MCF 10A (cell line): ENCODE measurements around a stretch of chr9.

- PRO-cap: no peak
- RRBS: no CpG with 5 or more reads among the region's 8 CpGs
These were observed 40.6 kb downstream of the HABP4 start for GRCh38 chr9:96490569-96491030.

GRCh38 chr9:96491031-96491495 is 41.1 kb downstream of the HABP4 start:
- PRO-cap: no peak
- RRBS: no CpG with 5 or more reads among the region's 7 CpGs

DNA sequence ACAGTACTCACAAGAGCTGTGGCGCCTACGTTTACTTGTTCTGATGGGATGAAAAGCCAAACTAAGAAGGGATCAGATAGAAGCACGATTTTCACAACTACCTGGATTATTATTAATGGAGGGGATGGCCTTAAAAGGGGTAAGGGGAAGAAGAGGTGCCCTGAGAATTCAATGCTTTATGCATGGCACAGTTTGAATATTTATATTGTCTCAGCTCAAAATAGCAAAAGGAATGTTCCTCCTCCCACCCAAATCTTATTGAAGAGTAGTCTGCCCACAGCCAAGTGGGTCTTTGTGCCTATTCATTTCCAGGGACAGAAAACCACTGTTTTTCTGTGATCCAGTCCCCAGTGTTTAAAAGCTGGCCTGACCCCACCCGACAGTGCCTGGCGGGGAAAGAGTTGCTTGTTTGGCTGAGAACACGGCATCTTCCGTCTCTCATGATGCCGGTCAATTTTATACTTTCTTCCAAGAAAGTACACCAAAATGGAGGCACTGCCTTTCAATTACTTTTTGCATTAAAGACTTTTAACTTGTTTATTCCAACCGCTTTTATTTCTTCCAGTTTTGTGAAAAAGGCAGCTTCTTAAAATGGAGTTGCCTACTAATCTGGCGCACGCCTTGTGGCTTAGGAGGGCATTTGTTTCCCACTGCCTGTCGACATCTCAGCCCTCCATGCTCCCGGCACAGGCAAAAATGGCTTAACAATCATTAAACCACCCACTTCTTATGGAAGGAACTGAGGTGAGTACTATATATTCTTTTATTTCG is 52.0 kb downstream of the HABP4 start:
- PRO-cap: no peak
- RRBS: no CpG with 5 or more reads among the region's 14 CpGs

DNA sequence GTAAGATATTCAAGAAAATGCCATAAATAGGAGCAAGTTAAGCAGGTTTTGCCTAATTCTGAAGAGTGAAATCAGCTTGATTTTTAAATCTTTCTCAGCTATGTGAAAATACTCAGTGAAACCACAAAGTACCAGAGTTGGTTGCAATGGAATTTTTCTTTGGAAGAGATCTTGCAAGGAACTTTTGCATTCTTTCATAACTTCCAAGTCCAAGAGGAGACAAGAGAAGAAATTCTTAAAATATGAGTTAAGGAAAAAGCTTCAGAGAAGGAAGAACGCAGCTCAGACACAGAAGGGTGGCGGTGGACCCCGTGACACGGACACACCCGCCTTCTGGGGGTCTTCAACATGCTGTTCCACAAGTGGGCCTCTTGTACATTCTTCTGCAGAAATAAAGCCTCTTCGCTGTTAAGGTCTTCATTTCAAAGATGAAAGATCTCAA is 64.5 kb downstream of the HABP4 start:
- PRO-cap: no peak
- RRBS: no CpG with 5 or more reads among the region's 6 CpGs

- PRO-cap: no peak
- RRBS: no CpG with 5 or more reads among the region's 6 CpGs
These were observed 34.0 kb upstream of the ZNF510 start for GRCh38 chr9:96811685-96812553.

GRCh38 chr9:97012482-97013003 is 26.4 kb downstream of the CTSV start:
- PRO-cap: bidirectional peak, plus-strand start at chr9:97012878, minus-strand start at chr9:97012745
- RRBS: no CpG with 5 or more reads among the region's 19 CpGs

- PRO-cap: bidirectional peak, plus-strand start at chr9:97221656, minus-strand start at chr9:97221495; unidirectional peak, minus-strand start at chr9:97221919
- RRBS: 25% methylated on average over 5 of the region's 96 CpGs
These were observed 86.1 kb upstream of the CCDC180 start for GRCh38 chr9:97221039-97222085.

- PRO-cap: no peak
- RRBS: no CpG with 5 or more reads among the region's 10 CpGs
These were observed 64.3 kb downstream of the TMOD1 start for GRCh38 chr9:97565663-97566326.

- PRO-cap: no peak
- RRBS: 91% methylated on average over 3 of the region's 11 CpGs
These were observed 17.6 kb downstream of the TRMO start for GRCh38 chr9:97904697-97905146.

- PRO-cap: no peak
- RRBS: no CpG with 5 or more reads among the region's 7 CpGs
These were observed 18.8 kb downstream of the NANS start for GRCh38 chr9:98075224-98075812.

- PRO-cap: no peak
- RRBS: no CpG with 5 or more reads among the region's 5 CpGs
These were observed 26.9 kb downstream of the TRIM14 start for GRCh38 chr9:98092100-98092444.

GRCh38 chr9:98092445-98093003 is 26.5 kb downstream of the TRIM14 start:
- PRO-cap: no peak
- RRBS: no CpG with 5 or more reads among the region's 14 CpGs

GRCh38 chr9:98104335-98104570 is 14.8 kb downstream of the TRIM14 start:
- PRO-cap: no peak
- RRBS: no CpG with 5 or more reads among the region's 2 CpGs

GRCh38 chr9:98118040-98118718 is 843 bp downstream of the TRIM14 start:
- PRO-cap: bidirectional peak, plus-strand start at chr9:98118450, minus-strand start at chr9:98118398
- RRBS: no CpG with 5 or more reads among the region's 8 CpGs

DNA sequence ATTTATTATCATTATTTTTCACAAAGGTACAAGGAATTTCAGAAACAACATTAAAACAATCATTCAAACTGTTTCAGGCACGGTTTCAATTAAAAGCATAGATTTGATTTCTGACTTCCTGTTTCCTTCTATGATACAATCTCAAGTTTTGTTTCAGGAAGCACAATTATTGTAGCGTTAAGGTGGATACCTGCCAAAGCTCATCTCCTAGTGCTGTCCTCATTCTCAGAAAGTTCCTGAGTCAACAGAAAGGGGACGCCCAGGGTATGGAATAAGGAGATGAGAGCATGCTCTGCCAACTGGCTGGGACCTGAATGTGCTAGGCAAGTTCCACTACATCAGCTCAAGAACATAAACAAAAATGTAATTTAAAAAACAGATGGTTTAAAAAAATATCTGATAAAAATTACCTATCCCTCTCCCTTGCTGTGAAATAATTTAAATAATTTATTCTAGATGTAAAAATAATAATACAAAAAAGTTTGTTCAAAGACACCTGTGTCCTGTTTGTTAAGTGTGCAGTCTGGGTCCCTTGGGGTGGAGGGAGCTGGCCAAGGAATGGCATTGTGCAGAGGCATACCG is 2.1 kb upstream of the TRIM14 start:
- PRO-cap: no peak
- RRBS: no CpG with 5 or more reads among the region's 4 CpGs

DNA sequence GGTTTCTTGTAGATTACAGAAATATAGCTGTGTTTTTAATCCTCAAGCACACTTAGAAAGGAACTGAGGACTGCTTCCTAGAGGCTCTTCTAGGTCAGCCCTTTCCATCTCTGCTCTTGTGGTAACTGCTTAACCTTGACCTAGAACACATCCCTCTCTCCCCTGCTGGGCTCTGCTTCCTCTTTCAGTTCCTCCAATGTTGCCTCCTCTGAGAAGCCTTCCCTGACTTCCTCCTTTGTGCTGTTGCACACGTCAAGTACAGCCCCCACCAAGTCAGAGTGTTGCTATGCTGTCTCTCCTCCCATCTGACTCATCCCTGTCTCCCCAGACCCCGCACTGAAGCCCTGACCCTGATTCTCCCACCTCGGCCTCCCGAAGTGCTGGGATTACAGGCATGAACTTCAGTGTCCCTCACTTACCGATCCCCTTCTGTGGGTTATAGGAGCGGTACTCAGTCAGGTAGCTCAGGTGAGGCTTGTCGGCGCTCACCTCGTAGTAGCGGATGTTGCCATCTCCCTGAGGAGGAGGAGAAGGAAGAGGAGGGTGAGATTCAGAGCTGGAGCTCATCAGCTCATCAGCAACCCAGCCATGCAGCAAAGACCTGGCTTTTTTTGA is 10.5 kb upstream of the TRIM14 start:
- PRO-cap: no peak
- RRBS: no CpG with 5 or more reads among the region's 10 CpGs

DNA sequence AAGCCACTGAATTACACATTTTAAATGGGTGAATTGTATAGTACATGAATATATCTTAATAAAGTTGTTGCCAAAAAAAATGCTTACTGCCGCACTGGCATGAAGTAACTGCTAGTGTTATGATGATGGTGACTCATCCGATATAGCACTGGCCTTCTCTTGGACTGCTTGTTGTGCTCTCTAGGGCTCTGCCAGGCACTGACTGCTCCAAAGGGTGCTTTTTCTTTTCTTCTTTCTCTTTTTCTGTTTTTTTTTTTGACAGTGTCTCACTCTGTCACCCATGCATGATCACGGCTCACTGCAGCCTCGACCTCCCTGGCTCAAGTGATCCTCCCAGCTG is 23.4 kb downstream of the TBC1D2 start:
- PRO-cap: bidirectional peak, plus-strand start at position 180 of the sequence, minus-strand start at position 200 of the sequence
- RRBS: no CpG with 5 or more reads among the region's 4 CpGs

GRCh38 chr9:98508020-98508566 is 200.6 kb downstream of the GABBR2 start:
- PRO-cap: no peak
- RRBS: no CpG with 5 or more reads among the region's 14 CpGs

DNA sequence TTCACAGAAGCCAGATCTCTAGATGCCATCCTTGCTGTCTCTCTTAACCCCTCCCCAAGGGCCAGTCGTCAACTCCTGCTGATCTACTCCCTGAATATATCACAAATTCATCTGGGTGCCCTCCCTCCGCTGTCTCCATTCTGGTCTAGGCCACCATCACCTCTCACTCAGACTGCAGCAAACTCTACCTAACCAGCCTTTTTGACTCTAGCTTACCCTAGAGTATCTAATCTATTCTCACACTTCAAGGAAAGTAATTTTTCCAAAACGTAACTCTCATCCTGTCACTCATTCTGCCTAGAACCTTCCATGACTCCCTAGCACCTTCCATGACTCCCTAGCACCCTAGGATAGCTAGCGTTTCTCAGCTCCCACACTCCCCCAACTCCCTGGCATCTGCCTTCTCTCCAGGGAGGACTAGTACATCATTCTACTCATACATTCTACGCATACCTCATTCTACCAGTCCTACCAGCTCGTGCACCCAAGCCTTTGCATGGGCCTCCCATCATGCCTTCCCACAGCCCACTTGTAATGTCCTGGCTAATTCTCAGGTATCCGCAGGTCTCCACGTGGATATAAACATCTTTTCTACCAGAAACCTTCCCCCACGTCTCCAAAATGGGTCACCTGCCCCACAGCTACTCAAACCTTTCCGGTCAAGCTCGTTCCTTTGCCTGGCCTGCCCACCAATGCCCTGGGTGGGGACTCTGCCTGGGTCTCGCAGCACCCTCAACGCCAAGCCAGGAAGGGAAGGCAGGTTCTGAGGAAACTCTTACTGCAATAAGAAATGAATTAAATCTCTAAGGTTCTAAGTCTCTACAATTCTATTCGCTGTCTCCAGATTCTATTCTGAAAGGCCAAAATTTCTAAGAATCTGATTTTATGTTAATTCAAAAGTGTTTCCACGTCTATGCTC is 1.0 kb downstream of the ANKS6 start:
- PRO-cap: no peak
- RRBS: no CpG with 5 or more reads among the region's 15 CpGs

- PRO-cap: no peak
- RRBS: no CpG with 5 or more reads among the region's 15 CpGs
These were observed 18.5 kb upstream of the COL15A1 start for GRCh38 chr9:98925077-98925770.